H9 (cell line): ENCODE measurements around the genes TIA1 and PAIP2B.

GRCh38 chr2:69926883-69927473, 12.1 kb downstream of the MXD1 start:
- PRO-cap = no peak

GRCh38 chr2:69975812-69976525, 14.5 kb upstream of the ASPRV1 start:
- PRO-cap = no peak

DNA sequence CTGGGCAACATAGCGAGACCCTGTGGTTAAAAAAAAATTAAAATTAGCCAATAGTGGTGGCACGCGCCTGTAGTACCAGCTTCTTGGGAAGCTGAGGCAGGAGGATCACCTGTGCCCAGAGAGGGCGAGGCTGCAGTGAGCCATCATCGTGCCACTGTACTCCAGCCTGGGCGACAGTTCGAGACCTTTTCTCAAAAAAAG, 36.4 kb downstream of the PCBP1 start:
- PRO-cap = no peak

- PRO-cap = unidirectional peak, minus-strand start at chr2:70125710
These were observed 38.4 kb downstream of the PCBP1 start for GRCh38 chr2:70125566-70126133.

DNA sequence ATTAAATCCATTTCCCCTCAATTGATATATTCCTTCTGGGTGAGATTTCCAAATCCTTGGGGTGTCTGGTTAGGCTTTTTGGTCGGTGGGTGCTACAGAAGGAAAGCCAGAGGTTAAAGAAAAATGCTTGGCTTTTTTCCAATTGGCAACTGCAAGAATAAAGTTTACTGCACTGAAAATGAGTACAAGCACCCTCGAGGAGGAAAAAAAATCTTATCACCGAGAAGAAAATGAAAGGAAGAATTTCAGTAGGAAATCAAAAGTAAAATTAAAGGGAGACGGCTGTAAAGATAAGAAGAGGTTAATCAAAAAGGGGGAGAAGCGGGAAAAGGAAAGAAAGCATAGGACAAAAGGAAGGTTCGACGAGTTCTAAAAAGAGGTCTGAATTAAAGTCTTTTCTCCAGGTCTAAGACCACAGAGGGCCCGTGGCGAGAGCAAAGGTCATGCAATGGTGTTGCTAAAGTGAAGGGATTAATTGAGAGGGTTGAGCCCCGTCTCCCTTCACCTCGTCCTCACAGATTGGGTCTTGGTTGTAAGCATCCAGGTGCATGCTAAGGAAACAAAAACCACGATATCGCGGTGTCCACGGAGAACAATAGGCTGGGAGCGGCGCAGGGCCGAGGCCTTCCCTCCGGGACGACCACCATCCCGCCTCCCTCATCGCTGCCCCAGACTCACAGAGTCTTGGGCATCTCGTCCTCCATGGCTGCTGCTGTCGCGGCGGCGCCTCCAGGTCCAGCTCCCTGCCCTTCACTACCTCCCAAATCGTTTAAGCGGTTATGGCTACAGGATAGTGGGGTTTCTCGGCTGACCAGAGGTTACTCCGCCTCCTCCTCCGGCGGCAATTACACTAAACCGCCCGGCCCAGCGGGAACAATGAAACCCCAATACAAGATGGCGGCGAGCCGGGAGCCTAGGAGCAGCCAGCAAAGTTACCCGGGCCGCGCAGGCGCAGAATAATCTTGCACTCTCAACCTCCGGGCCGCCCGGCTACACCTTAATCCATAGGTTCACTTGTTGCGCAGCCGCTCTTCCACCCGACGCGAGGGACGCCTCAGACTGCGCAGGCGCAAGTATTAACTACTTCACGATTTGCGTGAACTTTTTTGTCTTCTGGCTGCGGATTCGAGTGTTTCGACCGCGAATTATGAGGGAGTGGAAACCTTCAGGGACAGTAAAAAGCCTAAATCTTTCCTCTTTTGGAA, at the start of gene TIA1:
Gene TIA1, minus strand, starts transcription at position 902 of the 1,205 bp plus-strand sequence.
- PRO-cap = bidirectional peak, plus-strand start at position 677 of the sequence, minus-strand start at position 852 of the sequence; bidirectional peak, plus-strand start at position 1,083 of the sequence, minus-strand start at position 958 of the sequence

DNA sequence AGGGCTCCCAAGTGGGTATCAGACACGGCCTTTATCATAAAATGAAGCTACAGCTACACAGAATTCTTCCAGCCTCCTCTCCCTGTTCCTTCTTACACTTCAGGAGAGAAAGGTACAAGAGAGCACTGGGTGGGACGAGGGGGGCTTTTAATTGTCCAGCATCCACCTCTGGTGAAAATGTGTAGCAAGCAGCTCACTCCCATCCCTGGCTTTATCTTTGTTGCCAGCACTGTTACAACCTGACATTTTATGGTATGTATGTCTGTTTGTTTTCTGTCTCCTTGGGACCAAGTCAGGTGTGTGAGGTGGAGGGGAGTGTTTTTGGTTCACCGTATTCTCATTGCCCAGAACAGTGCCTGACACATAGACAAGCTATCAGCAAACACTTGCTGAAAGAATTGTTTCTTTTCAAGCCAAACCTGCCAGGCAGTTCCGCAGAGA, 24.8 kb downstream of the TGFA start:
- PRO-cap = no peak

GRCh38 chr2:70626617-70627139, 73.1 kb upstream of the TGFA start:
- PRO-cap = bidirectional peak, plus-strand start at chr2:70626874, minus-strand start at chr2:70626797

DNA sequence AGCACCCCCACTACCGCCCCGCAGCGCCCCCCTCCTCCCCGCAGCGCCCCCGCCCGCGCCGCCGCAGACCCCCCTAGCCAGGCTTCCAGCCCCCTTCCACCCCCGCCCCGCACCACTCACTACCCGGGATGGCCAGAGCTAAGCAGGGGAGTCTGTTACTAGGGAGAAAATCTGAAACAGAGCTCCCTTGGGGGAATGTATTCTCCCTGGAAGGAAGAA, 260 bp upstream of the ADD2 start:
- PRO-cap = bidirectional peak, plus-strand start at position 115 of the sequence, minus-strand start outside the sequence

GRCh38 chr2:70948249-70948837, 12.6 kb downstream of the ATP6V1B1 start:
- PRO-cap = no peak

GRCh38 chr2:70985757-70986339, 7.4 kb downstream of the ANKRD53 start:
- PRO-cap = no peak

GRCh38 chr2:71173081-71173490, 42.7 kb downstream of the MPHOSPH10 start:
- PRO-cap = no peak

GRCh38 chr2:71226765-71227824, at the start of gene PAIP2B:
TSS of gene PAIP2B (minus strand) at chr2:71227103.
- PRO-cap = unidirectional peak, plus-strand start at chr2:71226823; bidirectional peak, plus-strand start at chr2:71227014, minus-strand start at chr2:71227103

- PRO-cap = no peak
These were observed 58.9 kb downstream of the ZNF638 start for GRCh38 chr2:71390355-71391107.

- PRO-cap = no peak
These were observed 64.8 kb upstream of the DYSF start for GRCh38 chr2:71401701-71402178.

DNA sequence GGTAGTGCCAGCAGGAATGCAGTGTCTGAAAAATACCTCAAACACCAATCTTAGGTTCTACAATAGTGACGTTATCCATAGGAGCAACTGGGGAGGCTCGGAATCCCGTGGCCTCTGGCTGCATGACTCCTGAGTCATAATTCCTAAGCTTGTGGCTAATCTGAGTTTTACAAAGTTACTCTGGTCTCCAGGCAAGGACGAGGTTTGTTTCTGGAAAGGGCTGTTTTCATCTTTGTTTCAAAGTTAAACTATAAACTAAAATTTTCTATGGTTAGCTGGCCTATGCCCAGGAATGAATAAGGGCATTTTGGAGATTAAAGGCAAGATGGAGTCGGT, 31.9 kb downstream of the DYSF start:
- PRO-cap = no peak

- PRO-cap = no peak
These were observed 89.4 kb downstream of the DYSF start for GRCh38 chr2:71555669-71556483.

- PRO-cap = no peak
These were observed 264.6 kb downstream of the CYP26B1 start for GRCh38 chr2:71883040-71883580.

- PRO-cap = no peak
These were observed 207.0 kb upstream of the CYP26B1 start for GRCh38 chr2:72354712-72355033.

- PRO-cap = no peak
These were observed 263.7 kb downstream of the EXOC6B start for GRCh38 chr2:72561854-72562748.

DNA sequence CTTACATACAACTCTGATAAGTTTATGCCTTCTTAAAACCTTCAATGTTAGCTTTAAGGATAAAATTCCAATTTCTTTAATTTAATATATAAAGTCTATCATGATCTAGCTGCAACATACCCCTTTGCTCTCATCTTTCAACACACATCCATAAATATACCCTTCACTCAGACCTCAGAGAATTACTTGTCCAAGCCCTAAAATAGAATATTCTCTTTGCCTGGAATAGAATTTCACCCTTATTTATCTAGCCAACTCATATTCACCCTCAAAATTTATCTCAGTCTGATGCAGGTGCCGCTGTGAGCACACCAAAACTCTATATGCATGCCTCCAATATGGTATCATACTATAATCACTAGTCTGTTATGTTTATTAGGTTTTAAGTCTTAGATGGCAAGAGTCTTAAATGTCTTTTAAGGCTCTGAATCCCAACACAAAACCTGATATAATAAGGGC, 144.8 kb downstream of the EXOC6B start:
- PRO-cap = no peak